GM12892 (cell line): ENCODE data around the gene CBS.

- RRBS, result no CpG with 5 or more reads among the region's 21 CpGs
Observed at GRCh38 chr21:42539108-42539852, 25.6 kb downstream of the SLC37A1 start.

DNA sequence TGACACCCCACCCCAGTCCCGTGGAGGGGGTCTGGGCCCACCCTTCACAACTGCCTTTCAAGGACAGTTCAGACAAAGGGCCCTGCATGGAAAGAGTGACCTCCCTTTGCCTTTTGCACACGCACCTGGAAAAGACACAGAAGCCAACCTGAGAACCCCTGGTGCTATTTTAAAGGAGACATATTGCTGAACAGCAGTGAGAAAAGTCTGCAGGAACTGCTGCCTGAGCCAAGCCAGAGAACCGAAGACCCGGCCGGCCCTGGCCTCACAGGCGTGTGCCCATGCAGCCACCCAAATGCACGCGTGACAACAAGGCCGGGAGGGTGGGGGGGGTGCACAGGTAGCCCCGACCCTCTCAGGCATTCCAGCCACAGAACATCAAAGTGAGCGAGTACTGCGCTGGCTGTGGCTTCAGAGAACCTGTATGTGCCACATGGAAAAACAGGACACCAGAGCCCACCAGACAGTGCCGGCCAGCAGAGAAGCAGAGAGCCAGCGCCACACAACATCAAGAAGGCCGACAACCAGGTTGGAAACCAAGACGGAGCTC lies 66.8 kb downstream of the SLC37A1 start:
- RRBS, result 76% methylated on average over 3 of the region's 16 CpGs

DNA sequence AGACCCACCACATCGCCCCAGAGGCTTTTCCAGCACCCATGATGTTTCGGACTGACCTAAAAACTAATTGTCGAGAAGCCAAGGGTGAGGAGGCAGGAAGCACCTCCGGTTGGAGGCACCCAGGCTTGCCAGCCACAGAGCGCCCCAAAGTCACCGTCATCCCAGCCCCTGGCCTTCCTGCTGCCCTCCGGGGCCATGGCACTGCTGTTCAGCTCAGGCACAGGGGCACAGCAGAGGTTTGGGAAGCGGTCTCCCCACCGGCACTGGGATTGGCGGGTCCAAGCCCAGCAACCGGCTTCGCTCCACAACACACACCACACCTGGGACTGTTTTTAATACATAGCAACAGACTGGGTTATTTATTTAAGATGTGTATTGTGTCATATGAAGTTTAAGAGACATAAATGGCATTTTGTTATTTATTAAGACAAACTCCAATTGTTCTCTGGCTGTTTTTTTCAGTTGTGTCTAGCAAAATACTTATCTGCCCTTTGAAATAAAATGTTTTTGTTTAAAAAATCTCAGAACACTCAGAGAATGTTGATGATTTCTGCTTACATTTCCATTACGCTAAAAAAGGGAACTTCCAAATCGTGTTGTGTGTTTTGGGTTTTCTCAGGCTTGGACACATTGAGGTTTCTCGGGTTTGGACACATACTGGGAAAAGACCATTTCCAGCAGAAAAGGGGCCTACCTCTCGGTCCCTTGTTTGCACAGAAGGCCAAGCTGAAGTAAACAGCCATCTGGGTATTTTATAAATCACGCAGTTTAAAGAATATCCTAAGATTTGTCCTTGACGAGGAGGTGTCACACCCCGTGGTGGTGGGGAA lies 67.5 kb downstream of the SLC37A1 start:
- RRBS, result 95% methylated on average over 6 of the region's 19 CpGs

- RRBS, result 4% methylated on average over 27 of the region's 49 CpGs
Observed at GRCh38 chr21:42654105-42655146, 1.0 kb downstream of the PDE9A start.

GRCh38 chr21:42733224-42733650 lies 79.8 kb downstream of the PDE9A start:
- RRBS, result no CpG with 5 or more reads among the region's 6 CpGs

DNA sequence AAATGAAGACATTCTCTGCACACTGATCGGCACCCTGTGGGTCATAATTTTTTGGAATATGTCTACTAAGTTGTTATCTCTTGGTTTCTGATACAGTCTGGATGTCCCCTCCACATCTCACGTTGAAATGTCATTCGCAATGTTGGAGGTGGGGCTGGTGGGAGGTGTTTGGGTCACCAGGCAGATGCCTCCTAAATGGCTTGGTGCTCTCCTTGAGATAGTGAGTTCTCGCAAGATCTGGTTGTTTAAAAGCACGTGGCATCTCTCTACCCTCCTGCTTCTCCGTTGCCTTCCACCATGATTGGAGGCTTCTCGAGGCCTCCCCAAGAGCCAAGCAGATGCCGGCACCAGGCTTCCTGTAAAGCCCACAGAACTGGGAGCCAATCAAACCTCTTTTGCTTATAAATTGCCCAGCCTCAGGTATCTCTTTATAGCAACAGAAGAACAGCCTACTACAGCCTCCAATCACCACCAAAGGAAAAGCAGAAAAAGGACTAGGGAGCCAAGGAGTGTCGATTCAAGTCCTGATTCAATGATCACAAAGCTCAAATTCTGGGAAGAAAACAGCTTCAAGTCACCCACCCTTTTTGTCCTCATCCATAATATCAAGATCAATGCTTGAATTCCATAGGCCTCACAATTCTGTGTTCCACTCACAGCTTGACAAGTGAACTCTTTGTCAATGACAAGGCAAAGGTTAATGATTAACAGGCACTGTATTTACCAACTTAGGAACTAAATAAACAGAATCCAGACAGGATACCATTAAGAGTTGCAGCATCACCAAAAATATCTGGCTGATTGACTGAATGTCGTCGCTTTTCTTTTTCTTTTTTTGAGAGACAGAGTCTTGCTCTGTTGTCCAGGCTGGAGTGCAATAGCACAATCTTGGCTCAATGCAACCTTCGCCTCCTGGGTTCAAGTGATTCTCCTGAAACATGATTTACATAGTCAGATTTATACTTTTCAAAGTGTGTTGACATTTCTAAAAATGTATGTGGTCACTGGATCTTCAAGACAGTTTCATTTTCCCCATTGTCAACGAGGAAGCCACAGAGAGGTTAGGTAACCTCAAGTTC lies 80.7 kb downstream of the PDE9A start:
- RRBS, result no CpG with 5 or more reads among the region's 13 CpGs

DNA sequence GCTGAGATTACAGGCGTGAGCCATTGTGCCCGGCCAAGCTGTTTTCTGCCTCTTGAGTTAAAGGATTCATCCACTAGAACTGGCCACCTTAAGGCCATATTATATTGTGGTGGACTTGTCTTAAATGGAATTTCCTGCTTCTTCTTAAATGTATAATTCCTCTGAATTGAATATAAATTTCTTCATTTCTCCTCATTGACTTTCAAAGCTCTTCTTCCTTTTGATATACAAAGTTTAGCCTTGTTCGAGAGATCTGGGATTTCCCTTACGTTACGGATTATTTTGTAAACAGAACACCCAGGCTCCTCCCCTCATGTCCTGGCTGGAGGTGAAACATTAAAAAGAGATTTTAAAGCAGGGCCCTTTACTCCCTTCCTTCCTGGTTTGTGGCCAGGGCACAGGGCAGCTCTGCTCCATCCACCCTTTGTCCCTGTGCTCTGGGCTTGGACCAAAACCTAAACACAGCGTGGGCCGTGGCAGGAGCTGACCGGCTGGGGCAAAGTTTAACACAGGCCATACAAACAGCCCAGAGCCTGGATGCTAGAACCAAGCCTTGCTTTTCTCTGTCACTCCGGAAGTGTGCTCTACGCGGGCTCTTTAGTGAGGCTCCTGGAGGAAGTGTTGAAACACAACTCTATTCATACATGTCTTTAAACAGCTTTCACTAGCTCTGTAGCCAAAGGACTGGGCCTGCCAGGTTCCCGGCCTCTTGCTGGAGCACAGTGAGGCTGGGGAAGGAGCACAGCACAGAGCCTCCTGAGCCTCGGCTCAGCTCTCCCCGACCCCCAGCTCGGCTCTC lies 84.5 kb downstream of the PDE9A start:
- RRBS, result 45% methylated on average over 2 of the region's 15 CpGs

DNA sequence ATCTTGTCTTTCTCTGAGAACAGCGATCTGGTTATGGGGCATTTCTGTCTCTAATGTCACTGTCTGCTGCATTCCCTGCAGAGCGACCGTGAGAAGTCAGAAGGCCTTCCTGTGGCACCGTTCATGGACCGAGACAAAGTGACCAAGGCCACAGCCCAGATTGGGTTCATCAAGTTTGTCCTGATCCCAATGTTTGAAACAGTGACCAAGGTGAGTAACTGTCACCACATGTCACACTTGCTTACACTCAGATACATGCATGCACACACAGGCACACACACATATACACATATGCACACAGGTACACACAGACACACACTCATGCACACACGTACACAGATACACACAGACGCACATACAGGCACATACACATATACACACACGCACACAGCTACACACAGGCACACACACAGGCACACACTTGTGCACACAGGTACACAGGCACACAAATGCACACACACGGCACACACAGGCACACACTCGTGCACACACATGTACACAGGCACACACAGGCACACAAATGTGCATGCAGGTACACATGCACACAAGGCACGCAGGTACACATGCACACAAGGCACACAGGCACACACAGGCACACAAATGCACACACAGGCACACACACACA lies 110.3 kb downstream of the WDR4 start:
- RRBS, result no CpG with 5 or more reads among the region's 11 CpGs

- RRBS, result no CpG with 5 or more reads among the region's 11 CpGs
Observed at GRCh38 chr21:42835700-42836405, 43.5 kb downstream of the WDR4 start.

DNA sequence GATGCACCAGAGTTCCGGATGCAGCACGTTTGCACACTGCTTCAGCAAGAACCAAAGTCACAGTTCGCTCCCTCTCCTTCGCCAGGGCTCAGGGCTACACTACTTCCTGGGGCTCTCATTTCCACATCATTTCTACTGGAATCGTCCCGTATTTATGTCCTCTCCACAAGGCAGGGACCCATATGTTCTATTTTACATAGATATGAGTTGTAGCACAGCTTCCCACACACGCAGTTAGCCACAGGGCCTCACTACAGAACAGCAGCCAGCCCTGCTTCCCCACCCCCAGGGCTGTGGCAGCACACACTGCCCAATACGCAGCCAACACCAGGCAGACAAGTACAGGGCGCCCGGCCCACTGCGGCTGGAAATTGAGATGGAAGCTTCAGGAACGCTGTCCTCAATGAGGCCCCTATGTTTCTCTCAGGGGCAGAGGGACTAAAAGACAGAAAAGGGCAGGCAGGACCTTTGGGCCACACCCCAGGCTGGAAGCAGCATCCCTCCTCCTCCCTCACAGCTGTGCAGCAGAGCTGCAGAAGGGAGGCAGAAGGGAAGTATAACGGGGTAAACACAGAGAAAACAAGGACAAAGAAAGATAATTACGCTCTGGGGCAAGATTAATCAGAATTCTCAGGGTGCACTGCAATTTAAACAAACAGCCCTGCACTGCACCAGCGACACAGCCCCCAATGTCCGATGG lies 14.6 kb downstream of the WDR4 start:
- RRBS, result no CpG with 5 or more reads among the region's 16 CpGs

- RRBS, result no CpG with 5 or more reads among the region's 6 CpGs
Observed at GRCh38 chr21:42878578-42878728, 886 bp downstream of the WDR4 start.

GRCh38 chr21:42932997-42933531 lies 7.6 kb upstream of the ERVH48-1 start:
- RRBS, result no CpG with 5 or more reads among the region's 6 CpGs

DNA sequence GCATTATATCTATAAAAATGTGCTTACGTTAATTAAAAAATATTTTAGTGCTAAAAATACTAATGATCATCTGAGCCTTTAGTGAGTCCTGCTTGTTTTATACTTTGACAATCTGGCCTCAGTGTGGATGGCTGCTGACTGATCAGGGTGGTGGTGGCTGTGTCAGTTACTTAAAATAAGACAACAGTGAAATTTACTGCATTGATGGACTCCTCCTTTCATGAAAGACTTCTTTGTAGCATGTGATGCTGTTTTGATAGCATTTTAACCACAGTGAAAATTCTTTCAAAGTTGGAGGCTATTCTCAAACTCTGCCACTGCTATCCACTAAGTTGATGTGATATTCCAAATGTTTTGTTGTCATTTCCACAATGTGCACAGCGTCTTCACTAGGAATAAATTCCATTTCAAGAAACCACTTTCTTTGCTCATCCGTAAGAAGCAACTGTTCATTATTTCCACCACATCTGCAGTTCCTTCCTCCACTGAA lies 1.9 kb downstream of the PKNOX1 start:
- RRBS, result no CpG with 5 or more reads among the region's 3 CpGs

GRCh38 chr21:43020988-43021510 lies 46.7 kb downstream of the PKNOX1 start:
- RRBS, result no CpG with 5 or more reads among the region's 13 CpGs

- RRBS, result no CpG with 5 or more reads among the region's 5 CpGs
Observed at GRCh38 chr21:43025587-43026116, 50.0 kb downstream of the CBS start.

DNA sequence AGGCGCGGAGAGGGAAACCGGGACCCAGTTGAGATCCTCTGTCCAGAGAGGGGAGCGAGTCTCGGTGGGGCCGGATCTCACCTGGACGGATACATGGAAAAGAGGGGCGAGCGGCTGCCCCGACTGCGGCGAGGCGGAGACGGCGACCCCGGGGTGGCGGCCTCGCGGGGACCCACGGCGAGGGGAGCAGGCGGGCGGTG lies at the start of gene CBS:
TSS of gene CBS (minus strand) at position 147 of the 200 bp plus-strand sequence.
- RRBS, result under 1% methylated on average over 18 of the region's 23 CpGs

DNA sequence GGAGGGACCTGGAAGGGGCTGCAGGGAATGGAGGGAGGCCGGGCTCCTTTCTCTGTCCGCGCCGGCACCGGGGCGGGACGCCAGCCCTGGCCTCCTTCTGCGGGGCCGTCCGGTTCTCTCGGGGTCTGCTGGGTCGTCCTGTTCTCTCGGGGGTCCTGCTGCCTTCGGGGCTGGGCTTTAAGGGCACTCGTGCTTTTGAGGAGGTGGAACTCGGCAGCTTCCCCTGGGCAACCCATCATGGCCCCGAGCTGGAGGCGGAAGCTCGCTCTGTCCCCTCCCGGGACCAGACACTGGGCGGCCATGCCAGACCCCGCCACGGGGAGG lies 4.2 kb downstream of the CRYAA start:
- RRBS, result 22% methylated on average over 6 of the region's 23 CpGs

DNA sequence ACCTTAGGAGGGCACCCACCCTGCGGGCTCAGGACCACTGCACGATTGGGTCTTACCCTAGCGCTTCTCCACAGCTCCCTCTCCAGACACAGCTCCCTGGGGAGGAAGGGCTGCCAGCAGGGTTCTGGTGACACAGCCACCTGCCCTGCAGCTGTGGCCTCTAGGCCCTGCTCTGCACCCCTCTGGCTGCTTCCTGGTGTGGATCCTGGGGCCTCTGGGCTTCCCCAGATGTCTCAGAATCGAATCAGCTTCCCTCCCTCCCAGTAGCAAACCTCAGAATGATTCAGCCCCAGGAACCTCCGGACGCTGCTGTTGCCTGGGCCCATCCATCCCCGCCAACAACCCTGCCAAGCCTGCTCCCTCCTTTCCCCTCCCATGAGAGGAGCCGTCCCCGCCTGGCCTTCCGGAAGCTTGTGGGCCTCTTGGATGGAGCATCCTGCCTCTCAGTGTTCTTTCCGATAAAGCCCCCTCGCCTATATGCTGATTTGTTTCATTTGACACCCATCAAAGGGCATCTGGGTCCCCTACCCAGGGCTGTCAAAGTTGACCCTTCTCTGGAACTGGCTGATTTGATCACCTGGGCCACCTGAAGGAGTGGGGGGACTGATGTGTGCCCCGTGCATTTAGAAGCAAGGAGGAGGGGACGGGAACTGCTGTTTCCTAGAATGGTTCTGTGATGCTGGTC lies 25.2 kb downstream of the CRYAA start:
- RRBS, result no CpG with 5 or more reads among the region's 14 CpGs

DNA sequence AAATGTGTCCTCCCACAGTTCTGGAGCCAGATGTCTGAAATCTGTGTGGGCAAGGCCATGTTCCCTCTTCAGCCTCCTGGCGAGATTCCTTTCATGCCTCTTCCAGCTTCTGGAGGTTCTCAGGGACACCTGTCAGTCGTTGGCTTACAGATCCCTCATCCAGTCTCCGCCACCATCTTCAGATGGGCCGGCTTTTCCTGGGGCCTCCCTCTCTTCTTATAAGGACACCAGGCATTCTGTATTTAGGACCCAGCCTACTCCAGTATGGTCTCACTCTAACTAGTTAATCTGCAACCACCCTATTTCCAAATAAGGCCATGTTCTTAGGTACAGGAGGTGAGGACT lies 12.3 kb upstream of the SIK1 start:
- RRBS, result no CpG with 5 or more reads among the region's 4 CpGs

GRCh38 chr21:43618867-43619203 lies 40.5 kb downstream of the HSF2BP start:
- RRBS, result no CpG with 5 or more reads among the region's 7 CpGs